Subcutaneous preadipocyte (primary cell): ENCODE measurements around a stretch of chr2.

DNA sequence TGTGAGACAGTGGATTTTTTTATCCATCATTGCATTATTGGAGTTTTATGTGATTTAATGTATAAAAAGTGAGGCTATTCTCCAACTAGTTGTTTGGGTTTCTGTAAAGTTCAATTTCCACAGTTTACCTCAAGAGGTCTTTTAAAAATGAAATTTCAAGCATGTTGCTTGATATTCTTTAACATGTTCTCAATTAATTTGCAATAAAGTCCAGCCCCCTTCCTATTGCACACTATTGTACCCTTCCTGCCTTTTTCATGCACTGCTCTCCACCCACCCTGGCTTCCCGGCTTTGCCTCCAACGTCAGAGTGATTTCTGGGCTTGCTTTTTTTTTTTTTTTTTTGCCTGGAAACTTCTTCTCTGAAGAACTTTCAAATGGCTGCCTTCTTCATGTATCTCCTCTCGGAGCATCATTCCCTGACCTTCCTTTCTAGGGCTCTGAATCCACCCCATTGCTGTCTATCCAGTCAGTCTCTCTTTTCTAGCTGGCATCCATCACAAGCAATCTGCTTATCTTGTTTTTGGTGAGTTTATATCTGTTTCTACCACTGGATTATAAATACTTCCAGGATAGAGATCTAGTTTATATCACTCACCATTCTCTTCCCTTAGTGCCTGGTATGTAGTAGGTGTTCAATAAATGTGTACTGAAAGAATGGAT lies 24.4 kb upstream of the CYP1B1 start:
- CAGE, long polyA plus RNA = no peak

DNA sequence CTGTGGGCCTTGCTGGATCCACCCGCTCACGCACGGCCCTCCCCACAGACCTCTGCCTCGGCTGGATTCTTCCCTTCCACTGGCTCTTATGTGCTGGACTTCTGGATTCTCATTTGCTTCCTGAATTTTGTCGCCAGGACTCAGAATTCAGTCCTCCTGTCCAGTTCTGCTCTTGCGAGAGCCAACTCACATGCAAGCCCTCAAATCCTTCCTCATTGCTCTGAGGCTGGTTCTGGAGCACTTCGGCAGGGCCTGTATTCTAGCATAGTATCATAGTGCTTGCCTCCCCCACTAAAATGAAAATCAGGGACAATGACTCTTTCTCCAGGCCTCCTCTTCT lies 115.5 kb downstream of the ATL2 start:
- CAGE, long polyA plus RNA = no peak

DNA sequence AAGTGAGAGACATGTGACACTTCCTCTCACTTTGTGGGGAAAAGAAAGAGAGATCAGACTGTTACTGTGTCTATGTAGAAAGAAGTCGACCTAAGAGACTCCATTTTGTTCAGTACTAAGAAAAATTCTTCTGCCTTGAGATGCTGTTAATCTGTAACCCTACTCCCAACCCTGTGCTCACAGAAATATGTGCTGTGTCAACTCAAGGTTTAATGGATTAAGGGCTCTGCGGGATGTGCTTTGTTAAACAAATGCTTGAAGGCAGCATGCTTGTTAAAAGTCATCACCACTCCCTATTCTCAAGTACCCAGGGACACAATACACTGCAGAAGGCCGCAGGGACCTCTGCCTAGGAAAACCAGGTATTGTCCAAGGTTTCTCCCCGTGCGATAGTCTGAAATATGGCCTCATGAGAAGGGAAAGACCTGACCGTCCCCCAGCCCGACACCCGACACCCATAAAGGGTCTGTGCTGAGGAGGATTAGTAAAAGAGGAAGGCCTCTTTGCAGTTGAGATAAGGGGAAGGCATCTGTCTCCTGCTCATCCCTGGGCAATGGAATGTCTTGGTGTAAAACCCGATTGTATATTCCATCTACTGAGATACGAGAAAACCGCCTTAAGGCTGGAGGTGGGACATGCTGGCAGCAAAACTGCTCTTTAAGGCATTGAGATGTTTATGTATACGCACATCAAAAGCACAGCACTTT lies 99.2 kb downstream of the ATL2 start:
- CAGE, long polyA plus RNA = no peak

- CAGE, long polyA plus RNA = no peak
These were observed 70.0 kb upstream of the ATL2 start for GRCh38 chr2:38446922-38447671.

DNA sequence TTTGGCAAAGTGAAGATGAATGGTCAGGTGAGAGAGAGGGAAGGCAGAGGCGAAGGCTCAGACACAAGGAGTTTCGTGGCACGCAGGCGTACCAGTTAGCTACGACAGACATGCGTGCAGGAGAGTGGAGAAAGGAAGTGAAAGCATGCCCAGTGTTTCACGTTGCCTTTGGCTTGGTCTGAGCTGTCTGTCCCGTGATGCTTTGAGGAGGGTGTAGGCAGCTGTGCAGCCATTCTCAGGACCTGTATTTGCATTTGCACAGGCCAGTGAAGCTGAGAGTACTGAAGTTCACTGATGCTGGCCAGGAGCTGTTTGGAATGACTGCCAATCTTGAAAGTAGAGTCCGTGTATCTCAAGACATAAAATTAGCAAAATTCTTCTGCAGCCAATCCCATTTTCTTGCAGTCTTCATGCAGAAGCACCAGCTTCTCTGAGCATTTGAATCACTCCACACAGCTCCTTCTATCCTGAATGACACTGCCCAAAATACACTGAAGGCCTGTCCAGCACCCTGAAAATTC lies 69.4 kb downstream of the HNRNPLL start:
- CAGE, long polyA plus RNA = no peak

DNA sequence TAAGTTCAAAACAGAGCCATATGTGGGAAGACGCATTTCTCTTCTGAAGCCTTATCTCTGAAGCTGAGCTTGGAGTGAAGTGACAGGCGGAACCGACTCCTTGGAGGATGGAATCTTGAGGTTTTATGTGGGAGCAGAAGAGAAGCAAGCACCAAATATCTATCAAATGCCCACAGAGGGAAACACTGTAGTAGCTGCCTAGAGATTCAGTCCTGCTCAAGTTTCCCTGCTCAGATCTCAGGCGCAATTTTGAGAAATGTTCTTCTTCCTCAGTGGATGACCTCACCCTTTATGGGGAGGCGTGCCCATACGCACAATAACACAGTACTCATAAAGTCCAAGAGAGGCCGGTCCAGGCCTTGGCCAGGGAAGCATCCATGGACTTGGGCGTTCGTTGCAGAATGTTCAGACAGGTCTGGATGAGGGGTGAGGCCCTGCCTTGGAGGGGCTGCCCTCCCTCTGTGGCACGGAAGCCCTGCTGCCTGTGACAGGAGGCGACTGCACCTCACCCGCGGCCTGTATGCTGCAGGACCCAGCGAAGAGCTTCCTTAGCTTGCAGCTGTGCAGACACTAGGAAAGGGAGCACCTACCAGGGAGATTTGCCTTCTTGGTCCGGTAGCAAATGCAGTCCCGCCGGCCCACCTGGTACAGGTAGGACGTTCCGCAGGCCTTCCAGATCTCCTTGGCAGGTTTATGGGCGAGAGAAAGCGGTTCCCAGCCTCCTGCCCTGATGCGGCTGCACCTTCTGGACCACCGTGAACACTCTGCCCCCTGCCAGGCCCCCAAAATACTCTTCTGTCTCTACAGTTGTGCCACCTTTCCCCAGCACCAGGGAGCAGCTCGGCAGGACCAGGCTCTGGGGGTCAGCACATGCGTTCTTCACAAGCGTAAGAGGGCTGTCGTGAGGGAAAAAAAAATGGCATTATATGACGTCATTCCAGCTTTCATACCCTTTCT lies 67.6 kb downstream of the HNRNPLL start:
- CAGE, long polyA plus RNA = no peak

DNA sequence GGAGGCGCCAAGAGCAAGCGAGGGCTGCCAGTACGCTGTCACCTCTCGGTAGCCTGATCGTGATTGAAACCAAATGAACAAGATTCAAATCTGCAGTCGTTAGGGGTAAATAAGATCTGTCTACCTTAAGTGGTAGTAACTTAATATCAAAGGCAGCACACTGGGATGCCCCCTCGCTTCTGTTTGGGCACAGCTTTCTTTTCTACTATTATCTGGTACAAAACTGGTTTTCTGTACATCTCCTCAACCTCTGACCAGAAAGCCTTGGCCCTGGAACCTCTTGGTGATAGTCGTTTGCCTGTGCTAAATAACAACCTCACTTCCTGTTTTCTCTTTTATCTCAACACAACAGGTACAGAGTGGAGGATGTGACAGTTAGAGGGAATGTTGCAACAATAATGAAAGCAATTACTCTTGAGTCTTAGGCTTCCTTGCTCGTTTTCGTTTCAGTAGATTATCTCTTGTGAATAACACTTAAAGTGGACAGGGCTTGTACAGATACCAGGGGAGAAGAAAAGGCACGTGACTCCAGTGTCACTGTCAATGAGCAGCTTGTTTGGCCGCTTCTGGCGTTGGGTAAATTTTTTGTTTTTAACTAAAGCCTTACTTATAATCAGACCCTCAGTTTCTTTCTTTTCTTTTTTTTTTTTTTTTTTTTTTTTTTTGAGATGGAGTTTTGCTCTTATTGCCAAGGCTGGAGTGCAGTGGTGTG lies 22.2 kb upstream of the GALM start:
- CAGE, long polyA plus RNA = no peak

DNA sequence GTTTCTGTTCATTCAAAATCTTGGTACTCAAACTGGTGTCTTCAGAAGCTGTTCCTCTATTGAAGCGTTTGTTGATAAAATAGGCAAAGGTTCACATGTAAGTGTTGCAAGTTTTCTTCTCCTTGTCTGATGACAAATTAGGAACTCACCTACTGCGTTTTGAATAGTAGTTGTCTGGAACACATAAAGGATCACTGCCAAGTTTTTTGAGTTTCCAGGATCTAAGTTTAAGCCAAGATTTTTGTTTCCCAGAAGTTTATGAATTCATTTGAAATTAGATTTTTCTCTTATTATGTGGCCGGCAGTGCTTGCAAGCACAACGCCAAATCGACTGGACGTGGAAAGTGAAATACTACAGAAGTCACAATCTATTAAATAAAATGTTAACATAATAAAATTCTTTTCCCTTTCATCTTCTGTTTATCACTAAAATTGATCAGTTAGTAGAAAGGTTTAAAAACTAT lies 85.4 kb downstream of the ARHGEF33 start:
- CAGE, long polyA plus RNA = no peak

GRCh38 chr2:39013203-39014064 lies 107.4 kb downstream of the SOS1 start:
- CAGE, long polyA plus RNA = no peak

DNA sequence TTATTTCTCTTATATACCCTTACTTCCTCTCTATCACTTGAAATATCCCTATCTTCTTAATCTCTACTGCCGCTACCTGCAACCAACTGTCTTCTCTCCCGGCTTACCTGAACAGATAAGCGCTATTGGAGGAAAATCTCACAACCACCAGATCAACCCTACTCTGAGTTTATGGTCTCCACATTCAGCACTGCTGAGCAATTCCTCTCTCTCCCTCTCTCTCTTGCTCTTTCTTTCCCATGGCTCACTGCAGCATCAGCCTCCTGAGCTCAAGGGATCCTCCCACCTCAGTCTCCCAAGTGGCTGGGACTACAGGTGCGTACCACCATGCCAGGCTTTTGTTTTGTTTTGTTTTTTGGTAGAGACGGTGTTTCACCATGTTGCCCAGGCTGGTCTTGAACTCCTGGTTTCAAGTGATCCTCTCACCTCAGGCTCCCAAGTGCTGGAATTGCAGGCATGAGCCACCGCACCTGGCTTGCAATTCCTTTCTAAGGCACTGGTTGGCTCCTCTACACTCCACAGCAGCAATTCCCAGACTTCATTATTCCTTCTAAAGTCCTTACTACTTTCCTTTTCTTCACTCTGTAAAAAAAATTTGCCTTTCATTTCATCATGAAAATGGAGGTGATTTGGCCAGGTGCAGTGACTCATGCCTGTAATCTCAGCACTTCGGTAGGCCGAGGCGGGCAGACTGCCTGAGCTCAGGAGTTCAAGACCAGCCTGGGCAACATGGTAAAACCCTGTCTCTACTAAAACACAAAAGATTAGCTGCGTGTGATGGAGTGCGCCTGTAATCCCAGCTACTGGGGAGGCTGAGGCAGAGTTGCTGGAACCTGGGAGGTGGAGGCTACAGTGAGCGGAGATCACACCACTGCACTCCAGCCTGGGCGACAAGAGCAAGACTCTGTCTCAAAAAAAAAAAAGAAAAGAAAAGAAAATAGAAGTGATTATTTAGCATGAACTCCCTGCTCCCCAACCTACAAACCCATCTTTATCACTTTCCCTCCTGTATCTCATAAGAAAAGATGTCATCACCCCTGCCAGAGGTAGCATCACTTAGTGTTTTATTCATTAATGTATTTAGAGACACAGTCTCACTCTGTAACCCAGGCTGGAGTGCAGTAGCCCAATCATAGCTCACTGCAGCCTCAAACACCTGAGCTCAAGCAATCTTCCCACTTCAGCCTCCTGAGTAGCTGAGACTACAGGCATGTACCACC lies 8.3 kb downstream of the SOS1 start:
- CAGE, long polyA plus RNA = no peak

GRCh38 chr2:39123672-39124188 lies 2.9 kb upstream of the SOS1 start:
- CAGE, long polyA plus RNA = no peak

DNA sequence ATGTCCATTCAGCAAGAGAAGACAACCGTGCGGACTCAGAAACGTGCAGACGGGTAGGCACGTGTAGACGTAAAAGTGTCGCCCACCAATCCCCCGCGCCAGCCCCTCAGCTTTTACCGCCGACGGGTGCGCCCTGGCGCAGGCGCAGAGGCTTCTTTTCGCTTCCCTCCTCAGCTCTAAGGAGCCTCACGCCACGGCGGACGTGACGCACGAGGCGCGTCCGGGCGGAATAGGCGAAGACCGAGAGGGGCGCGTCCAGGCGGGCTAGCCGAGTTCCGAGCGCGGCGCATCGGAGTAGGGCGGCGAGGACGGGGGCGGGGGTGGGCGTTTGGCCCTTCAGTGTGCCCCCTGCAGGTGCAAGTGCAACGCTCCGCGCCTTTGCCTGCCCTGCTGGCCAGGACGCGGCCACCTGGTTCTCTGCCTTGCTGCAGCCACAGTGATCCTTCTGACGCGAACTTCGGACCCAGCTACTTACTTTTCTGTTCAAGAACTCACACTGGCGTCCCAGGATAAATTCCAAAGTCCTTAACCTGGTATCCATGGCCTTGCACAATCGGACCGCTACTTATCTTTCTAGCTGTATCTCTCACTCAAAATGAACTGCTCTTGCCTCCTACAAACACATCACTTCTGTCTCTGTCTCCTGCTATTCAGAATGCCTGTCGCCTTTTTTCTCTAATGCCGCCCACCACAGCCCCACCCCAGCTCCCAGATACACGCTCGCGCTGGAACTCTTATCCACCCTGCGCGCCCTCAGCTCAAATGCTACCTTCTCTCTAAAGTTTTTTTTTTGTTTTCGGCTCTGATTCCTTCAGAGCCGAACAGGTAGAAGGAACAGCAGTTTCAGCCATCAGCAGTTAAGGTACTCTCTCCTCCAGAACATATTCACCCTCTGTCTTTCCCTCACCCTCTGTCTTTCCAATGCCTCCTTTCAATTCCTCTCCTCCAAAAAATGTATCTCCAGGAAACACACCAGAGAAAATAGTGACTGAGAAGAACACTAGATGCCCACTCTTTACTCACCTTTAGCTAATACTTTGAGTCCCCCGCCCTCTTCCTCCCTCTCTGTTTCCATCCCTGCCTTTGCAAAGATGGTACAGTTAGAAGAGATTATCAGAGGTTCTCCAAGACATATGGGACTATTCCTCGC lies 3.7 kb upstream of the SOS1 start:
- CAGE, long polyA plus RNA = no peak

DNA sequence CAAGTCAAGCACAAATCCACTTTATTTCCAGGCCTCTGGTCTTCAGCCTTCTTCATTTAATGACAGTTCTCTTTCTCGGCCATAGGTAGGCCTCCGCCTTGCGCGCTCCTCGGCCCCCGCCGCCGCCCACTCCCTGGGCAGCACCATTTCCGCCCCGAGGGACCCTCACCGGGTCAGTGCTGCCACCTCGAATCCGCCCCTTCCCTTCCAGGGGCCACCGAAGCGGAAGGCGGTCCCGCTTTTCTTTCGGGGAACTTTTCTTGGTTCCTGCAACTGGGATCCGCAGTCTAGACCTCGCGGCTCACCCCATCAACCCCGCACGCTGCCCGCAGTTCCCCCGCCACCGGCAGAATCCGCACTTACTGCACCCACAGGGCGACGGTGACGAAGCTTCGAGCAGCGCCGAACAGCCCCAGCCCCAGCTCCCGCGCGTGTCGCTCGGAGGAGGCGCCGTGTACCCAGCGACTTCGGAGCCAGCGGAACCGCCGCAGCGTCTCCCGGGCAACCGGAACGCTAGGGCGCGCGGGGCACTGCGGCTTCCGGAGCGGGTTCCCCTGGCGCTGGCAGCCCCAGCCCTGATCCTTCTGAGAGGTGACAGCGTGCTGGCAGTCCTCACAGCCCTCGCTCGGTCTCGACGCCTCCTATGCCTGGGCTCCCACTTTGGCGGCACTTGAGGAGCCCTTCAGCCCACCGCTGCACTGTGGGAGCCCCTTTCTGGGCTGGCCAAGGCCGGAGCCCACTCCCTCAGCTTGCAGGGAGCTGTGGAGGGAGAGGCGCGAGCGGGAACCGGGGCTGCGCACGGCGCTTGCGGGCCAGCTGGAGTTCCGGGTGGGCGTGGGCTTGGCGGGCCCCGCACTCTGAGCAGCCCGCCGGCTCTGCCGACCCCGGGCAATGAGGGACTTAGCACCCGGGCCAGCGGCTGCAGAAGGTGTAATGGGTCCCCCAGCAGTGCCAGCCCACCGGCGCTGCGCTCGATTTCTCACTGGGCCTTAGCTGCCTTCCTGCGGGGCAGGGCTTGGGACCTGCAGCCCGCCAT lies 123.0 kb upstream of the SOS1 start:
- CAGE, long polyA plus RNA = no peak

GRCh38 chr2:39335472-39336024 lies 101.5 kb downstream of the MAP4K3 start:
- CAGE, long polyA plus RNA = no peak

DNA sequence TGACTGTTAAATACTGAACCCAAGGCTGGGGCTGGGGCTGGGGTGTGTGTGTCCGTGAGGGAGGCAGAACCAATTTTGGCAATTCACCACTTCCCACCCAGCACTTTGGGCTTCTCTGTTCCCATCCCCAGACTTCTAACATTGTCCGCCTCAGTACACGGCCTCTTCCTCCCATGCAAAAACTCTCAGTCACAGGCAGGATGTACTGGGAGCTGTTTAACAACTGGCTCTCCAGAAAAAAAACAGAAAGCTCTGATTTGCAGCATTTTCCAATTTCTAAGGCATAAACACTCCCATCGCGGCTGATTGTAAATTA lies 73.0 kb upstream of the MAP4K3 start:
- CAGE, long polyA plus RNA = no peak

DNA sequence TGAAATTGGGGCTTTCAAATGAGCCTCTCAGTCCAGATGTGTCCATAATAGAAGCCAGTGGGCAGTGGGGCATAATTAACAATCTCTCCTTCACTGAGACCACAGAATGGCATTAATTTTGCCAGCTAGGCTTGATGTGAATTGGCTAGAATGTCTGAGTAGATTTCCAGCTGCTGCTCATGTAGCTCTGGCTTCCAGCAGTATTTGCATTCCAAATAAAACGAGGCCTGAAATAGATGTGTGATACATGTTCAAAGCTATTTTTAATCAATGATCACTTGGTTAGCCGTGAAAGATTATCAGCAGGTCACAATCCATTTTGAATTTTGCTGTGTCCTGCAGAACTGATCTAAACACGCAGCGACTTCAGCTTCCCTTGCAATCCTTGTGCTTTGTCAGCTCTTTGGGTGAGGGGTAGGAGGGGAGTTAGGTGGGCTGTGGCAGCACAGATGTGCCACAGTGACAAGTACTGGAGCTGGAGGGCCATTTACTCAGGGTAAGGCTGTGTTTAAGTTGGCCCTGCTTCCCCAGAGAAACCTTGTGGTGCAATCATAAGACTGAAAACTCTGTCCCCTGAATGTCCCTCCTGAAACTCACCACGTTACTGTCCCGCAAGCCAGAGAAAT lies 56.9 kb upstream of the TMEM178A start:
- CAGE, long polyA plus RNA = no peak

- CAGE, long polyA plus RNA = no peak
These were observed 146.9 kb downstream of the SLC8A1 start for GRCh38 chr2:40304858-40305468.

- CAGE, long polyA plus RNA = no peak
These were observed 122.5 kb downstream of the SLC8A1 start for GRCh38 chr2:40329098-40329983.

DNA sequence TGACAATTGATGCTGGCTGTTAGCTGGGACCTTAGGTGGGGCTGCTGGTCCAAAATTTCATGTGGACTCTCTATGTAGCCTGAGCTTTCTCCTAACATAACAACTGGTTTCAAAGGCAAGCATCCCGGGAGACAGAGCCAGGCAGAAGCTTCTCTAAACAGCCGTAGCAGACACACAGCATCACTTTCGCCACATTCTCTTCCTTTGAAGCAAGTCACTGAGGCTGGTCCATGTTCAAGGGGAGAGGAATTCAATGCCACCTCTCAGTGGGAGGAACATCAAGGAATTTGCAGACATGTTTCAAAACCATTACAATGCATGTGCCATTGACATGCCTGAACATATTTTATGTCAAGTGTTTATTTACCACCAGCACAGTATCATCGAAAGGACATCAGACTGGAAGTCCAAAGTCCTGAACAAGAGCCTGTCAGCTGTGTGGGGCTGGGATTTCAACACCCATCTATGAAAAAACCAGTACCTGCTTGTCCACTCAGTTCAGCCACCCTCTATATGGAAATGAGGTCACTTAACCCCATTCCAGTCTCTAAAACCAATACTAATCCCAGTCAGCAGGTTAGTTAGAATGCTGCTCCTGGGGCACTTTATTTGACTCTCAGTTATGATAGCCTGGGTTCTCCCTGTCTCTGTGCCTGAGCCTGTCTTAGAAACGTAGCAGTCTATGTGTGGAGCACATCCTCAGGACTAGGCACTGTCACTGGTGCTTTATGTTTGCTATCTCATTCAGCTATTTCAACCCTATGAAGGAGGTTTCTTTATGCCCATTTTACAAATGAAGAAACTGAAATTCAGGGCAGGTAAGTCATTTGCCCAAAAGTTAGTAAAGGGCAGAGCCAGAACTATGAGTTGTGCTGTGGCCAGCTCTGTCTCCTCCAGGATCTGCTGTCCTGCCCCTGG lies 152.7 kb upstream of the PKDCC start:
- CAGE, long polyA plus RNA = no peak

GRCh38 chr2:41914084-41914617 lies 133.7 kb upstream of the PKDCC start:
- CAGE, long polyA plus RNA = no peak